Peripheral blood mononuclear cell (primary cell): Measurements from ENCODE around the gene DONSON.

GRCh38 chr21:33266517-33267304, 544 bp downstream of the IL10RB start:
- PRO-cap, 8 experiments: peak in 8 of 8 experiments; most common plus-strand start chr21:33266610 (in 3); most common minus-strand start chr21:33266802 (in 4)

GRCh38 chr21:33286746-33287540, 20.8 kb downstream of the IL10RB start:
- PRO-cap, 8 experiments: no peak in any of the 8 experiments

DNA sequence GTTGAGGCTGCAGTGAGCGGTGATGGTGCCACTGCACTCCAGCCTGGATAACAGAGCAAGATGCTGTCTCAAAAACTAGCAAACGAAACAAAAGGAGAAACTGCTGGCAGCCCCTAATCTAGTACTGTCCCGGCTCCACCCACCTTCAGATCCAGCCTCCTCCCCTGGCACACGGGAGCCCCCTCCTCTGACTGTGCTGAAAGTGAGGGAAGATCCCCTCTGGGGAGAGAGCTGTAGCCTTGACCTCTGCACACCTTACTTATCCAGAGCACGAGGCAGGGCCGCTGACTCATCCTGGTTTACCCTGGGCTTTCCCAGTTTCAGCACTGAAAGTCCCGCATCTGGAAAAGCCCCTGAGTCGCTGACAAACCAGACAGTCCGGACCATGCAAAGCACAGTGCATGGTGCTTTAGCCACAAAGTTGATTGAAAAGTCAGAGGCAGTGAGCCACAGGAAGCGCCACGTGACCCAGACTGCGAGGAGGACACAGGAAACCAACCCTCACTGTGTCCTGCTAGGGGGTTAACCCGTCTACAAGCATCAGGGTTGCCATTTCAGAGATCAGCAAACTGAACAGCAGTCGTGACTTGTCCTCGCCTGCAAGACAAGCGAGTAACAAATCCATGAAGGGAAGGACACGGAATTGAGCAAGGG, 20.2 kb upstream of the IFNGR2 start:
- PRO-cap, 8 experiments: peak in 7 of 8 experiments; most common plus-strand start position 553 of the sequence (in 3); most common minus-strand start position 403 of the sequence (in 4)

DNA sequence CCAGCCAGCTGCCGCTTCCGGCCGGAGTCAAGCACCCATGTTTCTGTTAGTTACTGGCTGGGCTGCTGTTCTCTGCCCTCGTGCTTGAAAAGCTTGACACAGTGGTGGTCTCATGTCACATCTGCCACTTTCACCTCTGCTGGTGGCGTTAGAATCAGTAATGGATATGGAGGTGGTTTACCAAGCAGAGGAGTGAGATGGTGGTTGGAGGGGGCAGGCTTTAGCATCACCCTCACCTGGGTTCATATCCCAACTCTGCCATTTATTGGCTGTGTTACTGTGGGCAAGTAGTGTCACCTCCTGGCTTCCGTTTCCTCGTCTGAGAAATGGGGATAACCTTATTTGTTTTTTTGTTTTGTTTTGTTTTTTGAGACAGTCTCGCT, 21.2 kb downstream of the IFNGR2 start:
- PRO-cap, 8 experiments: peak in 4 of 8 experiments; most common plus-strand start position 188 of the sequence (in 2)

GRCh38 chr21:33550572-33551496, 8.0 kb downstream of the SON start:
- PRO-cap, 8 experiments: peak in 6 of 8 experiments; most common plus-strand start chr21:33550896 (in 3)

DNA sequence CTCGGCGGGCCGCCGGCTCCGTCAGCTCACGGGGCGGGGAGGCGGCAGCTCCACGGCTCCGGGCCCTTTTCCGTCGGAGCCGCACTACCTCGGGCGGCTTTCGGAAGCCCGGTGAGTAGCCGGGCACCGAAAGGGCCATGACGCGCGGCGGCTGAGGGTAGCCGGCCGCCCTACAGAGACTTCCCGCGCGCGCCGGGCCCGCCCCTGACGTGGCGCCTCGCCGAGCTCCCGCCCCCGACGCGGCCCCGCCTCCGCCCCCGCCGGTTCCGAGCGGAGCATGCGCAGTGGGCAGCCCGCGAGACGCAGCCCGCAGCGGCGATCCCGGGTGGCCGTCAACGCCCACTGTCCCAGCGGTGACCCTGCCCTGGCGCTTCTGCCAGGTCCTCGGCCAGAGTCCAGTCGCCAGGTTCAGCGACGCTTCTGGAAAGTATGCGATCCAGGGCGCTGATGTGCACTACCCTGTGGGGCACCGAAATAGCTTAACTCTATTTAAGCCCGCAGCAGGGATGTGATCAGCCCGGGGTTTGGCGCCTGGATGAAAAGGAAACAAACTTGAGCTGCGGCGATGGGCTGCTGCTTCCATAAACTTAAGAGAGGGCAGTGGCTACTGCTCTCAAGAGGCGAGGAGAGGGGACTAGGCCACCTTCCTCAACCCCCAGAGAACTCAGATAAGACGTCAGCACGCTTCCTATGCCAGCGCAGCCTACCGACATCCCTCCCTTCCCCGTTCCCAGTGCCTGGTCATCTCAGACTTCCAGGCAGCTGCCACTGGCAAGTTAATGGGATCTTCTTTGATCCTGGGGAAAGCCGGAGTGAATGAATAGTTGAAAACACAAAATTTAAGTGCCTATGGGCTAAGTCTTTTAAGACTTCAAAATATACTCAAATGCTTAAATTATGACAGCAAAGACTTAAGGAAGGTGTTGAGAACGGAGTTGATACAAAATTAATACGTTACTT, at the start of gene DONSON:
DONSON (minus strand) TSS at position 182 of the 960 bp plus-strand sequence.
- PRO-cap, 8 experiments: peak in 8 of 8 experiments; most common plus-strand start position 391 of the sequence (in 7); most common minus-strand start position 153 of the sequence (in 7)

GRCh38 chr21:33801518-33802135, 114.0 kb downstream of the ATP5PO start:
- PRO-cap, 8 experiments: no peak in any of the 8 experiments

- PRO-cap, 8 experiments: no peak in any of the 8 experiments
Measured at GRCh38 chr21:33811533-33811800, 104.1 kb downstream of the ATP5PO start.

- PRO-cap, 8 experiments: no peak in any of the 8 experiments
Measured at GRCh38 chr21:33902334-33903522, 12.9 kb downstream of the ATP5PO start.

- PRO-cap, 8 experiments: no peak in any of the 8 experiments
Measured at GRCh38 chr21:33993737-33994290, 78.2 kb upstream of the ATP5PO start.

DNA sequence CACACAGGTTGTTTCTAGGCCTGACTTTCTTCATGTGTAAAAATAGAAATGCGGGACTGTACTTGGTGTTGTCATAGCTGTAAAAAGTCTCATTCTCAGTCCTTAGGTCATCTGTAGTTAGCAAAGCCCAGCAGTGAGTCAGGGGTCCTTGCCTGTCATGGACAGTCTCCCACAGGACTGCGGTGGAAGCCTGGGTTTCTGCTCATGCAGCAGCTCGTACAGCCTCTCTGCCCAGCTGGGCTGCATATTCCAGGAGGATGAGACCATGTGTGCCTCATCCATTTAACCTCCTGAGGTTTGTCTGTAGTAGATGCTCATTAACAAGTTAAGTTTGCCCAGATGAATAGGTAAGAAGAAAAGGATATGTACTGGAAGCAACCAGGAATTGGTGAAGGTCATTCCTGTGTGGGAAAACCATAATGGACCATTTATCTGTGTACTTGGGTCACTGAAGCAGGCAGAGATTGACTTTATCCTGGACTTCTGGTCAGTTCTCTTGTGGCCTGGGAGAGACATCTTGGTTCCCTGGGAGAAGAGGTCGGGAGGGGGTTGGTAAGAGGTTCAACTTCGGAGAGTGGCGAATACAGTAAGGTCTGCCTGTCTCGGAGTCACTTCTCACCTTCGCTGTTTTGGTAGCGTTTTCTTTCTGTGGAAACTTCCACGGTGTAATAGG, 58.4 kb downstream of the MRPS6 start:
- PRO-cap, 8 experiments: no peak in any of the 8 experiments

- PRO-cap, 8 experiments: no peak in any of the 8 experiments
Measured at GRCh38 chr21:34542911-34543204, 30.8 kb upstream of the KCNE1 start.

DNA sequence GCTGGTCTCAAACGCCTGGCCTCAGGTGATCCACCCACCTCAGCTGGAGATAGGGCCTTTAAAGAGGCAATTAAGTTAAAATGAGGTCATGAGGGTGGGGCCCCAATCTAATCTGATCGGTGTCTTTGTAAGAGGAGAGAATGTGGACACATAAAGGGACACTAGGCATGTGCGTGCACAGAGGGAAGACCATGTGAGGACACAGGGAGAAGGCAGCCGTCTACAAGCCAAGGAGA, 31.6 kb downstream of the RCAN1 start:
- PRO-cap, 8 experiments: no peak in any of the 8 experiments

DNA sequence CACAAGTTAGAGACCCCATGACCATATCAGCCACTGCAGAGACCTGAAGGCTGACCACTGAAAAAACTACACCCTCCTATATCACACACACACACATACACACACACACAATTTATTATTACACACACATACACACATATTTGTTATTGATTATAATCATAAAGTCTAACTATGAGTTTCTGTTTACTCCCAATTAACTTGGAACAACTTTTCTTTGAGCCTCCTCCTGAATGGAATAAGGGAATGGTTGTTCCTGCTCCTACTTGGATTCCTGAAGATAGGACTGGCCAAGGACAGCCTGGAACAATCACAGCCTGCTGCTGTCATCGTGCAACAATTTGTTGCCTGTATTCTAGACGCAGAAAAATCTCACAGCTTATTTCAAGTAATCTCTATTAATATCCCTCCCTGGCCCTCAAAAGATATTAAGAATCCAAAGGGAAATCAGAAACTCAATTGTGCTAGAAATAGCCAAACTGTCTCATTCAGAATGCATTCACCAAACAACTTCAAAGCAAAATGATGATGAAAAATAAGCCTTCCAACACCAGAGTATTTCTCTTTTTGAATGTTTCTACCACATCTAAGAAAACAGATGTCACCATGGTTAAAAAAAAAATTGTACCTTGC, 31.0 kb downstream of the RCAN1 start:
- PRO-cap, 8 experiments: no peak in any of the 8 experiments

DNA sequence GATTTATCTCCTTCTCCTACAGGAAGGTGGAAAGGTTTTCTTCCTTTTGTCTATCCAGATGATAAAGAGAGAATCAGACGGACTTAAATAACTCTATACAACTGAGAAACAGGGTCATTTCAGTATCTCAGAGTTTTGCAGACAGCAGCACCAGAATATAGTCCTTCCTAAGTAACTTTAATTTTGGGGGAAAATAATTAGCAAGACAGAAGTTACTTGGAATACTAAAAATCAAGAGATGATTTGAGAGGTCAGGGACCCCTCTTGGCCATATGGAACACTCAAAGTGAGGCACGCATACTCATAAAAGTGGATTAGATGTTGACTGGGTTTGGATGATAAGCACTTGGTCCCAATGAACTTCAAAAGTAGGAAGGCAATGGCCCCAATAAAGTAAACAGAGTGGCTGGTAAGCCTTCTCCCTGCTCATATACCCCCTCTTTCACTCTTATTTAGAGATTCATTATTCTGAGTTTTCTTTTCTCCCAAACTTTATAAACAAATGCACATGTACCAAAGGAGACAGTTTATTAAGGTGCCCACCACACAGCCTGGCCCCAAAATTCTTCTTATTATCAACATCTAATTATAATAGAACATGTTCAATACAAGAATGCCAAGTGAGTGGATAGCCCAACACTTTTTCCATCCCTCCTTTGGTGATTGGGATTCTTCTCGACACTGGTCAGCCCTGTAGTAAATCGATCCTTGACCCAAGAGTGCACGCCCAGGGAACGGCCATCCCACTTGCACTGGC, 161.3 kb downstream of the CLIC6 start:
- PRO-cap, 8 experiments: peak in 2 of 8 experiments; most common minus-strand start position 273 of the sequence (in 1)

GRCh38 chr21:35027877-35028871, 20.9 kb downstream of the RUNX1 start:
- PRO-cap, 8 experiments: peak in 3 of 8 experiments; most common minus-strand start chr21:35028677 (in 2)

DNA sequence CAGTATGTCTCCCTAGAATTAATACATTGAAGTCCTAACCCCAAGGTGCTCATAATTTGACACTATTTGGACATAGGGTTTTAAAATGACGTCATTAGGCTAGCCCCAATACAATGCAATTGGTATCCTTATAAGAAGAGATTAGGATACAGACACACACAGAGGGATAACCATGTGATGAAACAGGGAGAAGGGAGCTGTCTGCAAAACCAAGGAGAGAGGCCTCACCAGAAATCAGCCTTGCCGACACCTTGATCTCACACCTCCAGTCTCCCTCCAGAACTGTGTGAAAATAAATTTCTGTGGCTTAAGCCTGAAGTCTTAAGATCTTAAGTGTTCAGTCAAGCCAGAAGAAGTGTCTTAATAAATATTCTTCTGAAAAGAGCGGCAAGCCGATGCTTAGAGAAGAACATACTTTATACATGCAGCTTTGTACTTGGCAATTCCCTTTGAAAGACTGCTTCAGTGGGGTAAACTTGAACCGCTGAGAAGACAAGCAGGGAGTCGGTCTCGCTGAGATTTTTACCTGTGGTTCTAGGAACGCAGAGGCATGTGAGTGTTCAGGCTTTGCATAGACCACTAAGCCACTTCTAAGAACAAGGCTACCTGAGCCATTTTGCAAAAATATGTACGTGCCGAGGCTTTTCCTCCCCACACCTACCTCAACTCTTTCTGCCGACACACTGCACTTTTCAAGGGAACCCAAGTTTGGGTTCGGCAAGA, 3.6 kb downstream of the RUNX1 start:
- PRO-cap, 8 experiments: peak in 3 of 8 experiments; most common minus-strand start position 667 of the sequence (in 2)

DNA sequence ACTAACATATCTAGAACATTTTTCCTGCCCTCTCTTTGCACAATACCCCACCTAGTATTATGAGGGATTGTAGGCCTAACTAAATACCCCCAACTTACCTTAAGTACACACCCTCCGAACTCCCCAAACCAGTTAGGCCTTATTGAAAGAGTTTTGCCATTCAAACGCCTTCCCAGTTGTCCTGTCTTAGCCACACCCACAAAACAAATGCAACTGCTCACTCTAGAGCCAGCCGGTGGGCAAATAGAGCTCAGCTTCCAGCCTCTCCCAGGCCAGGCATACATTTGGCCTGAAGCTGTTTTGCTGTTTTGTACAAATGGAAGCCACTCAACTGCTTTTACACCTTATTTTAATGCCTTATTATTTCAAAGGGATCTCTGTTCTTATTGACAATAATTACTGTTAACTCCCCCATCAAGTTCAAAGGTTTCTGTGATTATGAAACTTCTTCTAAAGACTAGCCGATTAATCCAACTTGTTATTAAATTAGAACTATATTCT, 224.3 kb upstream of the RUNX1 start:
- PRO-cap, 8 experiments: no peak in any of the 8 experiments

DNA sequence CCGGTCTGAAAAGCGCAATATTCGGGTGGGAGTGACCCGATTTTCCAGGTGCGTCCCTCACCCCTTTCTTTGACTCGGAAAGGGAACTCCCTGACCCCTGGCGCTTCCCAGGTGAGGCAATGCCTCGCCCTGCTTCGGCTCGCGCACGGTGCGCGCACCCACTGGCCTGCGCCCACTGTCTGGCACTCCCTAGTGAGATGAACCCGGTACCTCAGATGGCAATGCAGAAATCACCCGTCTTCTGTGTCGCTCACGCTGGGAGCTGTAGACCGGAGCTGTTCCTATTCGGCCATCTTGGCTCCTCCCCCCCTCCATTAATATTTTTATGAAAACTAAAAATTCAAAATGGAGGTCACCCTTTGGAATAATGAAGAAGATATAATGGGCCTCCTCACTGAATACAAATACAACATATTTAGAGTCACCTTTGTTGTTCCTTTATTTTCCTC, 450.4 kb upstream of the RUNX1 start:
- PRO-cap, 8 experiments: no peak in any of the 8 experiments

- PRO-cap, 8 experiments: peak in 5 of 8 experiments; most common minus-strand start chr21:35529328 (in 3)
Measured at GRCh38 chr21:35529181-35529632, 480.1 kb upstream of the RUNX1 start.